ENCODE results near the genes PEMT and RAI1.

- RRBS: no CpG with 5 or more reads among the region's 25 CpGs
Measured at GRCh38 chr17:16443771-16444461, 28.5 kb downstream of the TRPV2 start.

- RRBS: no CpG with 5 or more reads among the region's 10 CpGs
Measured at GRCh38 chr17:16465959-16466836, 25.8 kb downstream of the LRRC75A start.

DNA sequence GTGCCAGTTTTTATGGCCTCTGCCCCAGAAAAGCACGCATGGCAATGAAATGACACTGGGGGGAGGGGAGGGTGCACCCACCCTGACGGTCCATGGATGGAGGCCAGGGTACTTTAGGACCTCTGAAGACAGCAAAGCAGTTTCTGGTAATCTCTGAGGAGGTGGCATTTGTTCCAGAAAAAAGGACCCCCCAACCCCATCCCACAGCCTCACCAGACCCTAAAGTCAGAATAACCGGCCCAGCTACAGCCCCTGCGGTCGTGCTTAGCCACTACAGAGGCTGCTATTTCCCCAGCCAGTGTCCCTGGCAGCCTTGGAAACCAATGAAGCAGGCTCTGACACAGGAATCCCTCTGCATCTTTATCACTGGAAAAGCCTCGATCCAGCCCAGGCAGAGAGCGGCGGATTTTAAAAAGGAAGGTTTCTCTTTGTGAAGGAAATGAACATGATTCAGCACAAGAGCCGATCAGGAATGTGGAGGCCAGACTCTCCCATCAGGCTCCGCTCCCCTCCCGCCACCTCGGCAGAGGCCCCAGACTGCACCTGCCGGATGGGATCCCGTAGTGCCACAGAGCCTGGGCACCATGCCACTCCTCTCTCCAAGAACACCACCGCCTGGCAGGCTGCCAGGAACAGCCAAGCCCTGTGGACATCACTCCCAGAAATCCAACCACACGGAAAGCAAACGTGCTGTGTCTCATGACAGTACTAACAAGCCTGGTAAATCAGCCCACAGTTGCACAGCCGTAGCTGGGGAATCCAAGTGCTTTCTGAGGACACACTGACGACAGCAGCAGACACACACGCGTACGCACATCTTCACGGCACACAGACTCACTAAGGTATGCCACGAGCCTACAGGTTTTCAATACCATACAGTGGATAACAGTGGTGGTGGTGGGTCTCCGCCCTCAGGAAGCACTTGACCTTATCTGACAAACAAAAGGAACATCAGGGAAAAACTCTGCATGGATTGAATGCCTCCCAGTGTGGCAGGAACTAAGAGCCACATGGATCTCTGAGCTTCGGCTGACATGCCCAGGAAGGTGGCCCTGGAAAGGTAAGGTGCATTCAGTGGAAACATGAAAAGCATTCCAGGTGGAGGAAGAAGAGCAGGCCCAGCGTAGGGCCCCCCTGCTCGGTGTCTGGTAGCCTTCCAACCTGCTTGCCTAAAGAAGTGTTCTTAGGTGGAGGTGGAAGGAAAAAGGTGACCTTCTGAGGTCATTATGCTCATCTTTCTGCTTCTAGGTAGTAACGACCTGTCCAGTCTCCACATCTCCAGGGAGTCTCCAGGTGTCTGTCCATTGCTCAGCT lies 5.4 kb downstream of the LRRC75A start:
- RRBS: no CpG with 5 or more reads among the region's 29 CpGs

GRCh38 chr17:16689692-16690100 lies 345 bp upstream of the CCDC144A start:
- RRBS: no CpG with 5 or more reads among the region's 27 CpGs

- RRBS: no CpG with 5 or more reads among the region's 13 CpGs
Measured at GRCh38 chr17:16822375-16822646, 132.3 kb downstream of the CCDC144A start.

GRCh38 chr17:17018487-17019183 lies 23.6 kb upstream of the MPRIP start:
- RRBS: no CpG with 5 or more reads among the region's 10 CpGs

DNA sequence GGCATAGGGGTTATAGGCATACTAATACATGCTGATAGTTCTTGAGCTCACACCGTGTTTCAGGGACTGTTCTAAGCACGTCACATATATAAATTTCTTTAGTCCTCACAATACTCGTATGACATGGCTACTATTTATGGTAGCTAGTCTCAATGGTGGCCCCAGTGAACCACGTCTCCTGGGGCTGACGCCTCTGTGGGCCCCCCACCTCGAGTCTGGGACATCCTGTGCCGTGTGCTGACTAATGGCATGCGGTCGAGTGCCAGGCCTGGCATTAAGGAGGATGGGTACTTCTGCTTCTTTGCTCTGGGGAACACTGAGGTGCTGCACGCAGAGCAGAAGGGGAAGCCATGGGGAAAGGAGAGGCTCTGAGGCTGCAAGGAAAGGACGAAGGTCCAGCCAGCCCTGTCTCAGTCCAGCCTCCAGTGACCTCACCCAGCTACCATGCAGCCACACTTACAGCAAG lies 5.8 kb upstream of the MPRIP start:
- RRBS: no CpG with 5 or more reads among the region's 11 CpGs

GRCh38 chr17:17044935-17045611 lies 2.8 kb downstream of the MPRIP start:
- RRBS: no CpG with 5 or more reads among the region's 6 CpGs

DNA sequence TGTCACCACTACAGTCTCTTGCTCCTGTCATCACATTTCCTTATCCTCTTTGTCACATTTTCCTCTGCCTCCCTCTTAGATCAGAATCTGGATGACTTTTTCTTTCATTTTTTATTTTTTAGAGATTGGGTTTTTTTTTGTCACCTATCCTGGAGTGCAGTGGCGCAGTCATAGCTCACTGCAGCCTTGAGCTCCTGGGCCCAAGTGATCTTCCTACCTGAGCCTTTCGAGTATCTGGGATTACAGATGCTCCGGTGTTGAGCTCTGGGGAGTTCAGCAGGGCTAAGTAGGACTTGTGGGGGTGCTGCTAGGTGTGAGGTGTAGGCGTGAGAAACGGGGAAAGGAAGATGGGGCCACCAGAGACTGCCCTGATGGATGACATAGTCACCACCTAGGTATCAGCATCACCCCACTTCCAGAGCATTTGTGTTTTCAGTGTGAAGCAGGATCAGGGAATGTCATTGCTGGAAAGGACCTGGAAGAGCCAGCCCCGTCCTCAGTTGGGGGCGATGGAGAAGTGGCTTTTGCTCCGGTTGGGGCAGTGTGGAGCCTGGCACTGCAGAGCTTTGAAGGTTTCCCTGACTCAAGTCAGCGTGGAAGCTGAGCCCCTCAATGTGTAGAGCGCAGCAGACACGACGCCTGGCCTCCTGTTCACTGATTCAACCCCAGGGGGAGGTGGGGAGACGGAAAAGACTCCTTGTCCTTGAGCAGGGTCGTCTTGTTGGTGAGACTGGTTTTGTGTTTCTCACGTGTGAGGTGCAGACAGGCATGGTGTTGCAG lies 47.3 kb downstream of the MPRIP start:
- RRBS: no CpG with 5 or more reads among the region's 15 CpGs

GRCh38 chr17:17110313-17111085 lies 68.2 kb downstream of the MPRIP start:
- RRBS: no CpG with 5 or more reads among the region's 7 CpGs

DNA sequence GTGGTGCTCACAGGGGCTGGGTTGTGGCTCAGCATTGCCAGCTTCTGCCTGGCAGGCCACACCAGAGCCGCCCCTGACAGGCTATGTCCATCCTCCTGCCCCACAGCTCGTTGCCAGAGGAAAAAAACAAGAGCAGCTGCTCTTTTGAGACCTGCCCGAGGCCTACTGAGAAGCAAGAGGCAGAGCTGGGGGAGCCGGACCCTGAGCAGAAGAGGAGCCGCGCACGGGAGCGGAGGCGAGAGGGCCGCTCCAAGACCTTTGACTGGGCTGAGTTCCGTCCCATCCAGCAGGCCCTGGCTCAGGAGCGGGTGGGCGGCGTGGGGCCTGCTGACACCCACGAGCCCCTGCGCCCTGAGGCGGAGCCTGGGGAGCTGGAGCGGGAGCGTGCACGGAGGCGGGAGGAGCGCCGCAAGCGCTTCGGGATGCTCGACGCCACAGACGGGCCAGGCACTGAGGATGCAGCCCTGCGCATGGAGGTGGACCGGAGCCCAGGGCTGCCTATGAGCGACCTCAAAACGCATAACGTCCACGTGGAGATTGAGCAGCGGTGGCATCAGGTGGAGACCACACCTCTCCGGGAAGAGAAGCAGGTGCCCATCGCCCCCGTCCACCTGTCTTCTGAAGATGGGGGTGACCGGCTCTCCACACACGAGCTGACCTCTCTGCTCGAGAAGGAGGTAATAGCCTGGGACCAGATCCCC lies 47.7 kb downstream of the PLD6 start:
- RRBS: no CpG with 5 or more reads among the region's 41 CpGs

- RRBS: no CpG with 5 or more reads among the region's 10 CpGs
Measured at GRCh38 chr17:17173838-17174185, 32.3 kb downstream of the PLD6 start.

GRCh38 chr17:17180001-17180753 lies 26.0 kb downstream of the PLD6 start:
- RRBS: no CpG with 5 or more reads among the region's 17 CpGs

- RRBS: no CpG with 5 or more reads among the region's 10 CpGs
Measured at GRCh38 chr17:17235302-17235696, 1.7 kb downstream of the FLCN start.

GRCh38 chr17:17300580-17301151 lies 2.5 kb upstream of the NT5M start:
- RRBS: 4% methylated on average over 2 of the region's 33 CpGs

DNA sequence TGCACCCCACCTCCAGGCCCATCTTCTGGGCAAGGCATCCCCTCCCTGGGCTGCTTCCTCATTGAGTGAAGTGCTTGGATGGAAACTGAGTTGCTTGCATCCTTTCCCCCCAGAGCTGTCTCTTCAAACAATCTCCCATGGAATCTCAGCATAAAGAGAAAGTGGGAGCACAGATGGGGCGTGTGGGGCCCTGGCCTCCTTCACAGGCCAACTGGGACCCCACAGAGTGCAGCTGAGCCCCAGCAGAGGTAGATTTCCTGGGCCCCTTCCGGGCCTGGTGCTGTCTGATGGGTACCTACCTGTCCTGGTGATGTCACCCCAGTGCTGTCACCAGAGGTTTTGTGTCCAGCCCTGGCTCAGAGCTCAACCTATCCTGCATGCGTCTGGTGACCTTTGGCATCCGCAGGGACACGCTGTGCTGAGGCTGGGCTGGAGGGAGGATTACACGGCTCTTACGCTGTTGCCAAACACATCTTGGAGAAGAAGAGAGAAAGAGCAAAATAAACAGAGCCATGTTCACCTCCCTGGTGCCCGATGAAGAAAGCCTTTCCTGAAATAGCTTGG lies 70.7 kb upstream of the MED9 start:
- RRBS: no CpG with 5 or more reads among the region's 8 CpGs

DNA sequence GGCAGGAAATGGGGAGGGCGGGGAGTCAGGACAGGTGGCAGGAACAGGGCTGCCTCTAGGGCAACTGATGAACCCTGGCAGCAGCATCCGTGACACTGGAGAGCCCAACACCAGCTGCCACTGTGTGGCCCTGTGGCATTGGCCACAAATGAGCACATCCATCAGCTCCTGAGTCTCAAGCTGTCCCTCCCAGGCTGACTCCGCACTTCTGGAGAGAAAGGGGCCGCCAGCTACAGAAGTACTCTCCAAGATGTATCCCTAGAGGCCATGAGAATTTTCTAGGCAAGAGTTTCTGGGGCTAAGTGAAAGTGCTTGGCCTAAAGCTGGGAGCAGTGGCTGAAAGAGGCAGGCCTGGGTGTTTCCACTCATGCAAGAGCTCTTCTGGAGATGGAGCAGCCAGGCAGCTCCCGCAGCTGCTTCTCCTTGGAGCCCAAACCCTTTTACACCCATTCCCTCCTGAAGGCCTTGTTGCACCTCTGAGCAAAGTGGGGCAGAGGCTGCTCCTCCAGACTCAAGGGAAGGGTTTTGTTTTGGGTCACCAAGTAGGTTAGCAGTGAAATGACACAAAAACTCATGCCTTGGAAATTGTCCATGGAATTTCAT lies 25.9 kb downstream of the PEMT start:
- RRBS: no CpG with 5 or more reads among the region's 5 CpGs

DNA sequence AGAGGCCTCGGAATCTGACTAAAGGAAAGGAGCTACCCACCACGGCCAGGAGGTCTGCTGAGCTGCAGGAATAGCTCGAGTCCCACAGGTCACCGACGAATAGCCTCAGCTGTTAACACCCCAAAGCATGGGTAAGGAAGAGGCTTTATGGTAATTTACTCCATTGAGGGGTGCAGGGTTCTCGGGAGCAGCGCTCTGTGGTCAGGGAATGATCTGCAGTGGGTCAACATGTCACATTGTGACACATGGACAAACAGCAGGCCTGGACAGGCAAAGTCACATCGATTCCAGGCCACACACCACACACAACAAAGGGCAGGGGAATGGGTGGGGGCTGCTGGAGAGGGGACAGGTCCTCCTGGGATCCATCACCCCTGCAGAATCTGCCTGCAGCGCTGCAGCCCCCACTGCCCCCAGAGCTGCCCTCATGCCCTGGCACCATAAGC lies 9.3 kb downstream of the PEMT start:
- RRBS: no CpG with 5 or more reads among the region's 9 CpGs

GRCh38 chr17:17590953-17591791 lies at the start of gene PEMT:
PEMT (minus strand) TSS chr17:17591708.
- RRBS: 1% methylated on average over 16 of the region's 63 CpGs

DNA sequence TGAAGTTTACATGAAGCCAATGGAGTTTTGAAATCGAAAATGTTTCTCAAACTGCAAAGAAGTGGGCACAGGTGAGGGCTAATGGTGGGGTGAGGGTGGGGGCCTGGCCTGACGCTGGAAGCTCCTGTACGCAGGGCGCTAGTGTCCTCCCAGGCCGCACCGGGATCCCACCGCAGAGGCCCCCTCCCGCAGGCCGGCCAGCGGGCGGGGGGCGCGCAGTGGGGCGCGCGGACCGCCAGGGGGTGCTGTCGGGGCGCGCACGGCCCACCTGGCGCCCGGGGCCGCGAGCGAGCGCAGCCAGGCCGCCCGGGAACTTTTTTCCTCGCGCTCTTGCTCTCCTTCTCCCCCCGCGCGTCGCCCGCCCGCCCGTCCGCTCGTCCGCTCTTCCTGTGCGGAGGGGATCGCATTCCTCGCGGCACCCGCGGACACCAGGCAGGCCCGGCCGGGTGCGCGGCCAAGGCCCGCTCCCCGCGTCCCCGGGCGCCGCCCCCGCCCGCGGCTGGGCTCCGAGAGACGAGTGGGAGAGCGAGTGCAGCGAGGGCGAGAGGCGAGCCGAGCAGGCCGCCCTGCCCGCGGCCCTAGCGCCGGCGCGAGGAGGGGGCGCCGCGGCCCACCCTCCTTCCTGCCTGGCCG lies at the start of gene RAI1:
Gene RAI1 (plus strand): TSS at position 404 of the 633 bp plus-strand sequence.
- RRBS: under 1% methylated on average over 20 of the region's 78 CpGs